ENCODE results near the gene MC1R.

DNA sequence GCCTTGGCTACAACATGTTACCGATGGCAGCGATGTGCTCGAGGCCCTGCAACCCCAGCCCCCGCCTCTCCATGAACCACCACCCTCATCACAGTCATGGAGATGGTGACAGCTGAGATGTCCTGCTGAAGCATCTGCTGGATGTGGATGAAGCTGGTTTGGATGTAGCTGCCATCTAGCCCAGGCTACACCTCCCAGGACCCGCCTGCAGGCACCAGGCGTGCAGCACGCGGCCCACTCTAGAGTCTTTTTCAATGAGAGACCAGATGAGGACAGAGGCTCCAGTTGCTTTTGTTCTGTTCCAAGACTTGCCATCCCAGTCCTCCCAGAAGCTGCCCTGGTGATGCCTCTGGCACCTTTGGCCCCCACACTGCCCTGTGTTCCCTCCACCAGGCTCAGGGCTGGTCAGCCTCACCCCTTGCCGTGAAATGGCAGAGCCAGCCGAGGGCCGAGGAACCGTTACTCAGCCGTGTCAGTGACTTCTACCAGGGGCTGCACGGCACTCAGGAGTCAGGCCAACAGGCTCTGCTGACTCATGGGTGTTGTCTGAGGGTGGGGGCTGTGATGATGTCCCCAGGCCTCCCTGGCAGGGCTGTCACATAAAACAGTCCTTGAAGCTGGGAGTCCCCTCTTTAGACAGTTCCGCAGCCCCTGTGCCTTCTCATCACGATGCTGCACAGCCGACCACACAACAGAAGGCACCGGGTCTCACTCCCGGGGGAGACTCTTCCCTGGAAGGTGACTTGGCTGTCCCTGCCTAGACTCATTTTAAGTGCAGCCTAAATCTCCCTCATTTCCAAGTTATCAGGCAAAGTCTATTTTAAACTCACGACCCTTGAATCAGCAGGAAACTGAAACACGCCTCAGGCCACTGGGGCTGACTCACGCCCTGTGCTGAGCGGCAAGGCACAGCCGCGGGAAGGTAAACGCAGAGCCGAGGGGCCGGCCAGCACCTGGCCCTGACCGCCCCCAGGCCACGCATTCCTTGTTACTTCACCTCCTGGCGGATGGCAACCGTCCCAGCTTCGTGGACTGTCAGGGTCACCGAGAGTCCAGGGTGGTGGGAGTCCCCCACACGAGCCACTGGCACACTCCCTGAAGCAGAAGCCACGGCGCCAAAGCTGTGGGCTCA lies 102.4 kb downstream of the ZNF778 start:
- RAMPAGE, long total RNA: no peak
- RRBS: no CpG with 5 or more reads among the region's 37 CpGs

GRCh38 chr16:89357998-89358947 lies 132.1 kb downstream of the ANKRD11 start:
- RAMPAGE, long total RNA: no peak
- RRBS: no CpG with 5 or more reads among the region's 21 CpGs

DNA sequence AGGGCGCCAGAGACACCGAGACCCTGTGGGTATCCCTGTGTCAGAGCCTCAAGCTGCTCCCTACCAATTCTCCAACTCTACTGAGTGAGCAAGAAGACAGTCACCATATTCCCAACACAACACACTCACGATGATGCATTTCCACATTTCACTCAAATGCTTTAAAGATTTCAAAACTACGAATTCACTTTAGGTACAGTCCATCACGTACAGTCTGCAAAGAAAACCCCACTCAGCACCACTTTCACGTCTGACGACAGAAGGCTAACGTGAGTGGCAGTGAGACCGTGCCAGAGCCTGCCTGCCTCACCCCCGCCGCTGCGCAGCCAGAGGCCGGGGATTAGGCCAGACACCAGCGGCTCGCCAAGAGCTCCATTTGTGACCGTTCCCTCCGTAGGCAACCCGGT lies 104.9 kb downstream of the ANKRD11 start:
- RAMPAGE, long total RNA: no peak
- RRBS: 90% methylated on average over 6 of the region's 18 CpGs

GRCh38 chr16:89417960-89418690 lies 72.2 kb downstream of the ANKRD11 start:
- RAMPAGE, long total RNA: no peak
- RRBS: no CpG with 5 or more reads among the region's 10 CpGs

DNA sequence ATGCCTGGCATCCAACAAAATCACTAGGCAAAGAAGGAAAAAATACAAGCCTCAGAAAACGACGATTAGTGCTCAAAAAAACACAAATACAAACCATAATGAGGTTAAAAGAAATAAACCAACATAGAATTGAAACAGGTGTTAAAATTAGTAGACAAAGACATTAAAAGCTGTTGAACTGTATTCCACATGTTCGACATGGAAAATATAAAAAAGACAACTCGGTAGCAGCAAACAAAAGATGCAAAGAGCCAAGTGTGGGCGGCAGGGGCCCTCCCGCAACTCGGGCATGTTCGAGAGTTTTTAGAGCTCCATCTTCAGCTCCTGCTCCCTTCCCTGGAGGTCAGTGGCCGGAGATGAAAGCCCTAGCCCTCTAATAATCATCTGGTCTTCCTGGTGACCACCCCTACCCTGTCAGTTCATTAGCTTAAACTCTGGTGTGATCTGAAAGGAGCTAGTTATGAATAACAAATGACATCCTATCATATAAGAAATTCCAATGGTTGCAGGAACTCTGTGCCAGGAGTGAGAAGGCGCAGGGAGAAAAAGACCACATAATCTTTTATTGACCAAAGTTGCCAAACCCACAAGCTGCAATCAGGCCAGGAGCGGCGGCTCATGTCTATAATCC lies 23.7 kb downstream of the ANKRD11 start:
- RAMPAGE, long total RNA: no peak
- RRBS: no CpG with 5 or more reads among the region's 12 CpGs

DNA sequence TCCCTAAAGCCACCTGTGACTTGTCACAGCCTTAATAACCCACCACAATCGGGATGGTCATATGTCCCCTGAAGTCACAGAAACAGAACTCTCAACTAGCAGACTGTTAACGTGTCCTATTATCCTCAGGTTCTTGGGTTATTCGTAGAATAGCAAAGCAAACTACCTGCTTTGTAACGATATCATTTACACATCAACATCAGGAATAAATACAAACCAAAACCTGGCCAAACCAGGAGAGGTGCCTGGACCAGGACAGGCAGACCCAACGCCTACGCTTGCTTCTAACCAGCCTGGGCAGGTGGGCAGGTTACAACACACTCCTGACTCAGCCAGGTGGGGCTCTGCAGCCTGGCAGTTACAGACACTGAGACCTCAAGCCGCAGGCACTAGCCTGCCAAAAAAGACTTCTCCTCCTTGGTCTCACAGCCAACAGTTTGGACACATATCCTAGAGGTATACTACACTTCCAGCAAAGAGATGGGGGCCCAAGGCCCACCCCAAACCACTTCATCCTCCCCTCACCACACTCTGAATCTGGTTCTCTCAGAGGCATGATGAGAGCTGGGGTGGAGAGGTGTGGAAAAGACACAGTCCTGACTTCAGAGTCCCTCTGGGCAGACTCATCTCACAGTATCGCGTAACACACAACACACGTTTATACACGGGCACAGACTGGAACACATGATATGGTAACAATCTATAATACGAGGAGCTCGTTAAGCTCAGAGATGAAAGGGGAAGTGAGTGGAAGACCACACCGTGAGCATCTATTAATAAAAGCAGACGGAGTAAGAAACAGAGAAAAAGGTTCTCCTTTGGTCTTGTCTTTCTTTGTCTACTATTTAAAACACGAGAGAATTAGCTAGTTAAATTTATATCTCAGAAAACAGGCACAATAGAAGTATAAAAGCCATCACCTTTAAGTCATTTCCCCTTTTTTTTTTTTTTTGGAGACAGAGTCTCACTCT lies 13.8 kb downstream of the ANKRD11 start:
- RAMPAGE, long total RNA: no peak
- RRBS: no CpG with 5 or more reads among the region's 16 CpGs

- RAMPAGE, long total RNA: no peak
- RRBS: no CpG with 5 or more reads among the region's 12 CpGs
Observed at GRCh38 chr16:89480635-89481586, 9.4 kb downstream of the ANKRD11 start.

GRCh38 chr16:89483668-89484689 lies 6.4 kb downstream of the ANKRD11 start:
- RAMPAGE, long total RNA: no peak
- RRBS: no CpG with 5 or more reads among the region's 14 CpGs

DNA sequence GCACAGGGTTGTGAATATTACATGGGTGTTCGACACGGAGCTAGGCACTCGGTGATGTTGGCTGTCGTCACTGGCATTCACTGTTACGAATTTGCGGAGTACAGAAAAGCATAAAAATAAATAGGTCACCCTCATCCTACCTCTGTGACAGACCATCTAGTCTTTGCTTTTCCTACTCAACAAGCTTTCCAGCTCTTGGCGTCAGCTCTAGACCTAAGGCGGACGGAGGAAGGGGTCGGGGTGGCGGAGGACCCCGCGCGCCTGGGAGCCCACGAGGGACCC lies 934 bp upstream of the SPG7 start:
- RAMPAGE, long total RNA: no peak
- RRBS: no CpG with 5 or more reads among the region's 15 CpGs

DNA sequence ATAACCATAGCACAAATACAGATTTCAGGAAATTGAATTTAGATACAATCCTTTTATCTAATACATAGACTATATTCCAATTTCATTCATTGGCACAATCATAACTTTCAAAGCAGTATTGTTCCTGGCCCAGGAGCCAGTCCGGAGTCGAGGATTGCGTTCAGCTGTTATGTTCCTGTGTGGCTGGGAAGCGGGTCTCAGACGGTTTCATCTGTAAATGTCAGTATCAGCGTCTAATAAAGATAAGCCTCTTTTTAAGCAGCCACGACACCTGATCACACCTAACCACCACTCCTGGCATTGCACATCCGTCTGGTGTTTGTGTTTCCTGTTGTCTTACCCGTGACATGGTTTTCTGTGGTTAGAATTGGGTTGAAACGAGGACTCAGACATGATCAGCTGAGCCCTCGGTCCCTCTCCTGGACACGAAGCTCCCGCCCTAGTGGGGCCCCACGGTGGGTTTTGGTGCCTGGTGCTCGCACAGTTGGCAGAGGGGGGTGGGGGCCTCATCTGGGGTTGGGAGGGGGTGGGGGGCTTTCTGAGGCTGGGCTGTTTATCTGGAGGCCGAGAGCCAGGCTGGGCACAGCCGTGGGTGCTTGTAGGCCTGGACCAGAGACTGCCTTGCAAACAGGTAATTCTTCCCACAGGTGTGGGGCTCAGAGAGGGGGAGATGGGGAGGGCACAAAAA lies 18.3 kb downstream of the CPNE7 start:
- RAMPAGE, long total RNA: no peak
- RRBS: no CpG with 5 or more reads among the region's 17 CpGs

- RAMPAGE, long total RNA: no peak
- RRBS: no CpG with 5 or more reads among the region's 6 CpGs
Observed at GRCh38 chr16:89644759-89645138, 12.8 kb downstream of the CHMP1A start.

DNA sequence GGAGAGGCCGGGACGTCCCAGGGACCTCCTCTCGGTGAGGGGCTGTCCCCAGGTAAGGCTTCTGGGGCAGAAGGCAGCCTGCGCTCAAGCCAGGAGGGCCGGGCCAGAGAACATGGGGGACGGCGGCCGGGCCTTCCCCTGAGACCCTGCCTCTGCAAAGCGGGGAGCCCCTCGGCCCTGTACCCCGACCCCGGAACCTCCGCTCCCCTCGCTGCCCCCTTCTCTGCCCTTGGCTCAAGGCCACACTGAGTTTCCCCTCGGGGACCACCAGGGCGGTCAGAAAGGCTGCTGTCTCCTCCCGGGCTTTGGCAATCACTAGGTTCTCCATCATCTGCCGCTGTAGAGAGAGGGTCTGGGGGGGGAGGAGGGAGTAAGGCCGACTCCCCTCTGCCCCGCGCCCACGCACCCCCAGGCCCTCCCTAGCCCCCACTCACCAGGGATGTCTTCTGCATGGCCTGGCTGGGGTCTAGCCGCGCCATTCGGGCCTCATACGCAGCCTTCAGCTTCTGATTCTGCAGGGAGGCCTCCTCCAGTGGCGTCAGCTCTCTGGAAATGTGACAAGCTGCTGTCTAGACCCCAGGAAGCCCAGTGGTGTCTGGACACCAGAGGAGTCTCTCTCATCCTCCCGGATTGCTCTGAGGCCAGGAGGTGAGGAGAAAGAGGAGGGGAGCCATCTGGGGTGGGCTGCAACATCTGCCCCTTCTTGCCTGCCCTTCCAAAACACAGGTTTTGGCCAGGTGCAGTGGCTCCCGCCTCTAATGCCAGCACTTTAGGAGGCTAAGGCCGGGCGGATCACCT lies 8.3 kb downstream of the VPS9D1 start:
- RAMPAGE, long total RNA: no peak
- RRBS: 4% methylated on average over 10 of the region's 31 CpGs

DNA sequence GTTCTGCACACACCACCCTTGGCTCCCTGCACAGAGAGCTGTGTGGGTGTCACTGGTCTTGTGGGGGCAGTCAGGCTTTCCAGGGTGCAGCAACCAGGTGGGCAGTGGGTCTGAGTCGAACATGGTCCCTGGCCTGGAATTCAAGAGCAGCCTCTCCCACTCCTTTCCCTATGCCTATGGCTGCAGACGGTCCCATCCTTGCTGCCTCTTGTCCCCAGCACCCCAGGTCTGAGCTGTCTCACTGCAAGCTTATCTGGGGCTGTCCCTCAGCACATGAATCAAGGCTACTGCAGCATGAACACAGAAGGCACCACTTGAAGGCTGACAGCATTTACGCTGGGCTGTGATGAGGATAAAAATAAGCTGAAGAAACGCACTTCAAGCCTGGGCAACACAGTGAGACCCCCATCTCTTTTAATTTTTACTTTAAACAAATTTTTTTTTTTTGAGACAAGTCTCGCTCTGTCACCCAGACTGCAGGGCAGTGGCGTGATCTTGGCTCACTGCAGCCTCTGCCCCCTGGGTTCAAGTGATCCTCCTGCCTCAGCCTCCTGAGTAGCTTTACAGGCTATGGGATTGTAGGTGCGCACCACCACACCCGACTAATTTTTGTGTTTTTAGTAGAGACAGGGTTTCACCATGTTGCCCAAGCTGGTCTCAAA lies 20.3 kb downstream of the ZNF276 start:
- RAMPAGE, long total RNA: no peak
- RRBS: no CpG with 5 or more reads among the region's 8 CpGs

DNA sequence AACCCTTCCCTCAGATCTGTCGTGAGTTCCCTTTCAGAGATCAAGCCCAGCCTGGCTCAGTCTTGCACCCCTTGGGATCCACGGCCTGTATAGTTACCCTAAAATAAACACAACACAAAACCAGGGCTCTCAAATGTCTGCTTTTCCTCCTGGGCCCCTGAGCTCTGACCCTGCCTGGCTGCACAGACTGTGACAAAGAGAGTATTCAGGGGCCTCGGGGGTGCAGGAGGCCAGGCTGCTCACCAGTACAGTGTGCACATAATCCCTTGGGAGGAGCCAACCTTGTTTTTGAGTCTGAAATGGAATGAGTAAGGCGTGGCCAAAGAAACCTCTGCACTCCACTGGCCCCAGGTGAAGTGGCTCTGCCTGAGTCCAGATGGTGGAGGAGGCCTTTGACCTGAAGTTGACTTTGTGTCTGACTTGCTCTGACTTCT lies 5.8 kb upstream of the SPIRE2 start:
- RAMPAGE, long total RNA: no peak
- RRBS: no CpG with 5 or more reads among the region's 4 CpGs

DNA sequence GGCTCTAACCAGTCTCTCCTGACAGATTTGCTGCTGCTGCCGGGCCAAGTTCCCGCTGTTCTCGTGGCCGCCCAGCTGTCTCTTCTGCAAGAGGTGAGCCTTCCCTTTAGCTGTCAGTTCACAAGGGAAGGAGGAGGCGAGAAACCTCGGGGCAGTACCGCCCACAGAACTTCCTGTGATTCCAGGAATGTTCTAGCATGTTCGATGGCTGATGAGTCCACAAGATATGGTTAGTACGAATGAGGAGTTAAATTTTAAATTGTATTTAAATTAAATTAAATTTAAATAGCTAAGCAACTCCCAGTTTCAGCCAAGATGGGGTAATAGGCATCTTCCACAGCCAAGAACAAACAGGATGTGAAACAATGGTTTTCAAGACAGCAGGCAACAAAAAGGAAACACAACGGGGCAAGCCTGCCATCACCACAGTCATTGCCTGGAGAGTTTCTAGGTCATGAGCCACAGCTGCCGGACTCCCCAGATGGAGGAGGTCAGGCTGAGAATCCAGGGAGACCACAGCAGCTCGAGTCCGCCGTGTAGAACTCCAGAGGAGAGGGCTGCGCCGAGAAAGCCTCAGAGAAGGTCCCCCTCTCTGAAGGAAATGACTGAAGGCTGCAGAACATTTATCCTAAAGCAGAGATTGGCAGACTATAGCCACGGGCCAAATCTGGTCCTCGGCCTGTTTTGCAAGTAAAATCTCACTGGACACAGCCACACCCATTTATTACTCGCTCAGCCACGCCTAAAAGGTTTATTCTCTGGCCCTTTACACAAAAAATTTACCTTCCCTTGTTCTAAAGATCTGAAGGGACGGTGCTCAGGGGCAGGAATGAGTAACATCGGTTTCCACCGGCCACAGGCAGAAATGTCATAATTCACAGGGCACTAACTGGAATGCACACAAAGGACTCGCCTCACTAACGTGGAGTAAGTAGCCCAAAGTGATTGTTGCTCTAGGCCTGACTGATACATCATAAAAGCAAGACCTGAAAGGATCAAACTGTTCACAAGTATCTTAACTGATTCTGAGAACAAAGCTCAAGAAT lies 9.3 kb upstream of the TCF25 start:
- RAMPAGE, long total RNA: no peak
- RRBS: no CpG with 5 or more reads among the region's 25 CpGs

GRCh38 chr16:89874134-89874977 lies 964 bp downstream of the TCF25 start:
- RAMPAGE, long total RNA: no peak
- RRBS: 1% methylated on average over 12 of the region's 51 CpGs

- RAMPAGE, long total RNA: no peak
- RRBS: no CpG with 5 or more reads among the region's 3 CpGs
Observed at GRCh38 chr16:89913190-89913401, 5.6 kb upstream of the MC1R start.

GRCh38 chr16:89918212-89918968 lies at the start of gene MC1R:
Gene MC1R (plus strand): TSS chr16:89918862.
- RAMPAGE, long total RNA: no peak
- RRBS: no CpG with 5 or more reads among the region's 32 CpGs

GRCh38 chr16:89923819-89924319 lies 727 bp downstream of the TUBB3 start:
- RAMPAGE, long total RNA: no peak
- RRBS: no CpG with 5 or more reads among the region's 29 CpGs

- RAMPAGE, long total RNA: no peak
- RRBS: no CpG with 5 or more reads among the region's 5 CpGs
Observed at GRCh38 chr16:89957868-89958178, 9.3 kb downstream of the DEF8 start.